ENCODE measurements around the genes AFAP1, SH3TC1 and HTRA3.

- RRBS = no CpG with 5 or more reads among the region's 13 CpGs
Observed at GRCh38 chr4:7650595-7651036, 215.9 kb upstream of the PSAPL1 start.

DNA sequence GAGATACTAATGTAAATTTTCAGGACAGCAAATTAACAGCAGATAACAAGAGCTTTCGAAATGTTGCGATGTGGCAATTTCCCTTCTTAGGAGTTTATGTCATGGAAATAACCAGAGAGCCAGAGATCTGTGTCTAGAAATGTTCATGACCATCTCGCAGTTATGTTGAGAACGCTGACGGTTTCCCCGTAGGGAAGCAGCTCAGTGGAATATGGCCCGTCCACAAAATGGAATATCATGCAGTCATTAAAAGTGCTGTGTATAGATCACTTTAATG, 238.4 kb upstream of the PSAPL1 start:
- RRBS = no CpG with 5 or more reads among the region's 7 CpGs

DNA sequence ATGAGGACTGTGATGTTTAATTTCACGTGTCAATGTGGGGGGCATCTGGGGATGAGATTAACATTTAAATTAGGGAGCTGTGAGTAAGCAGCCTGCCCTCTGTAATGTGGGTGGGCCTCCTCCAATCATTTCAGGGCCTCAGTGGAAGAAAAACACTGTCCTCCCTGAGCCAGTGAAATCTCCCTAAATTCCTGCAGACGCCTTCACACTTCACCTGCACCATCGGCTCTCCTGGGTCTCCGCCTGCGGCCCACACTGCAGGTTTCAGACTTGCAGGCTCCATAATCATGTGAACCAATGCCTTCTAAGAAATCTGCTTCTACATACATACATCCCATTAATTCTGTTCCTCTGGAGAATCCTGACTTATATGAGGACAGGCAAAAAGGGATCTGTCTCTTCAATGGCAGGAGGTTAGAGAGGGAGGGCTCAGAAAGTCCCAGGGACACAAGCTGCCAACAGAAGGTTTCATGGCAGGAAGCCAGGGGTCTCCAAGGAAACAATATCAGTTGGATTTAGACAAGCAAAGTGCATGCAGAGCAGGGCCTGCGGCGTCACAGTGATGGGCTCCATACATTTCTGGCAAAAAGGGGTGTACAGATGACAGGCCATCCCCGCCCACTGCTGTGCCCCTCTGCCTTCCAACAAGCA, 121.5 kb downstream of the AFAP1 start:
- RRBS = no CpG with 5 or more reads among the region's 8 CpGs

DNA sequence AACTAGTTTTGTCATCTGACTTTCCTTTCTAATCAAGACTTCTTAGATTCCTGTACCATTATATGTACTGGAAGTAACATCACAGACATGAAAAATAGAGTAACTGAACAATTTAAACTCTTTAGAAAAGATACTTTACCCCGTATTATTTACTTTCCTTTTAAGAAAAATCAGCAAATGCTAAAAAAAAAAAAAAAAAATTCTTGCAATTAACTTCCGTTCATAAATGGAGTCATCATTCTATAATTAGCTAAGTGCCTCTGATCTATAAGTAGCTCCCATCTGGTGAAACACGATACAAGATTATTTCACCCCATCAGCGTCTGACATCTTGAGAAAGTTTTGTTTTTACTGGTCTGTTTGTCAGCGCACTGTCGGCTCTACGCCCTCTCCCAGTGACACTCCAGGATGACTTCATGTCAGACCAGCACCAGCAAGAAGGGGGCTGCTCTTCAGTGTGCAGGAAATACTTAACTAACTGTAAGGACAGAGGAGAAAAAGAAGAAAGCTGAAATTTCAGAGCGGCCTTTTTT, 108.4 kb downstream of the AFAP1 start:
- RRBS = no CpG with 5 or more reads among the region's 8 CpGs

DNA sequence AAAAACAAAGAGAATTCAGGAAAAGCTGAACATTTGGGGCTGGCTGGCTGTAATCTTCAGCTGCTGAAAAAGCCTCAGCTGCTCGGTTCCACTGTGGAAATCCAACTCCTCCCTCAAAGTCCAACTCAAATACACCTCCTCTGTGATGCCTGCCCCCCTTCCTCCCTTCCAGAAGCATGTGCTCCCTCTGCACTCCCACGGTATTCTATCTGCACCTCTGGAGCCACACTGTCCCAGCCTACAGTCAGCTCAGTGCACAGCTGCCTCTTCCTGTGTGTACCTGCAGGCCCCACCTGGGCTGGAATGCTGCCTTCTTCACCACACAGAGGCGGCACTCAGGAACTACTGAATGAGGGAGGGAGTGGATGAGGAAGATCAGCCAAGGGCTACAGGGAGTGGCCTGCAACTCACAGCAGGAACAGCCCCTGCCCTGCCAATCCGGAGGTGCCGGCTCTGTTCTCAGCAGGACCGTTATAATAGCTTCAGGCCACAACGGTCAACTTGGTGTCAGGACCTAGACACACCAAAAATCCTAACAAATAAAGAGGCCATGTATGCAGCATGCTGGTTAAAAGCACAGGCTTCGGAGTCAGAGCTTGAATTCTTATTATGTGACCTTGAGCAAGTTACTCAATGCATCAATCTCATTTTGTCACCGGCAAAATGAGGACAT, 10.1 kb downstream of the AFAP1 start:
- RRBS = no CpG with 5 or more reads among the region's 9 CpGs

- RRBS = 2% methylated on average over 50 of the region's 93 CpGs
Observed at GRCh38 chr4:7939483-7940299, at the start of gene AFAP1. Gene AFAP1 (minus strand): TSS chr4:7939861.

- RRBS = no CpG with 5 or more reads among the region's 7 CpGs
Observed at GRCh38 chr4:7941173-7941748, 1.6 kb upstream of the AFAP1 start.

DNA sequence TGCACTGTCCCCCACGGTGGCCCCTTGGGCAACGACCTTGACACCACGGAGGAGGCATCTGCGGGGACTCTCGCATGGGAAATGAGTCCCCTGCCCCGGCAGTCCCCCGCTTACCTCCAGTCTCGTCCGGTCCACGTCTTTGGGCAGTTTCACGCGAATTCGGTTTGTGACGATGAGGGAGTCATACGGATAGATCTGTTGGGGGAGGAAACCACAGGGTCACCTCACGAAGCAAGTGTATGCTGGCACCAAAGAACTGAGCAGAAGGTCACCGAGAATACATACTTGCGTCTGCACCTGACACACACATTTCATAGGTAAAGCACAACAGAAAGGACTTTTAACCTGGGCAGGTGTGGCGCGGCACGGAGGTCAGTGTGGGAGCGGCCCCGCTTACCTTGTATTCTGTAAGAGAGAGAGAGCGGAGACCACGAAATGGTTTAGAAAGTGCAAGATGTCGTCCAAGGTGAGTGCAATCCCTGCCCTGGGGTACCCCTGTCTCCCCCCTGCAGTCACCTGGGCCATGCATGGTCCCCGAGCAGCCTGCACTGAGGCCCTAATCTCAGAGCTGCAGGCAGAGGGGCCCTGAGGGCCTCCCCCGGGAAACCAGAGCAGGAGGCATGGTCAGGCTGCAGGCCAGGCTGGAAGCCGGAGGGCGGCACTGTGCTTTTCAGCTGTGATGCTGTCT, 43.6 kb upstream of the AFAP1 start:
- RRBS = 86% methylated on average over 2 of the region's 30 CpGs

GRCh38 chr4:8019592-8020525, 80.2 kb upstream of the AFAP1 start:
- RRBS = 17% methylated on average over 5 of the region's 23 CpGs

DNA sequence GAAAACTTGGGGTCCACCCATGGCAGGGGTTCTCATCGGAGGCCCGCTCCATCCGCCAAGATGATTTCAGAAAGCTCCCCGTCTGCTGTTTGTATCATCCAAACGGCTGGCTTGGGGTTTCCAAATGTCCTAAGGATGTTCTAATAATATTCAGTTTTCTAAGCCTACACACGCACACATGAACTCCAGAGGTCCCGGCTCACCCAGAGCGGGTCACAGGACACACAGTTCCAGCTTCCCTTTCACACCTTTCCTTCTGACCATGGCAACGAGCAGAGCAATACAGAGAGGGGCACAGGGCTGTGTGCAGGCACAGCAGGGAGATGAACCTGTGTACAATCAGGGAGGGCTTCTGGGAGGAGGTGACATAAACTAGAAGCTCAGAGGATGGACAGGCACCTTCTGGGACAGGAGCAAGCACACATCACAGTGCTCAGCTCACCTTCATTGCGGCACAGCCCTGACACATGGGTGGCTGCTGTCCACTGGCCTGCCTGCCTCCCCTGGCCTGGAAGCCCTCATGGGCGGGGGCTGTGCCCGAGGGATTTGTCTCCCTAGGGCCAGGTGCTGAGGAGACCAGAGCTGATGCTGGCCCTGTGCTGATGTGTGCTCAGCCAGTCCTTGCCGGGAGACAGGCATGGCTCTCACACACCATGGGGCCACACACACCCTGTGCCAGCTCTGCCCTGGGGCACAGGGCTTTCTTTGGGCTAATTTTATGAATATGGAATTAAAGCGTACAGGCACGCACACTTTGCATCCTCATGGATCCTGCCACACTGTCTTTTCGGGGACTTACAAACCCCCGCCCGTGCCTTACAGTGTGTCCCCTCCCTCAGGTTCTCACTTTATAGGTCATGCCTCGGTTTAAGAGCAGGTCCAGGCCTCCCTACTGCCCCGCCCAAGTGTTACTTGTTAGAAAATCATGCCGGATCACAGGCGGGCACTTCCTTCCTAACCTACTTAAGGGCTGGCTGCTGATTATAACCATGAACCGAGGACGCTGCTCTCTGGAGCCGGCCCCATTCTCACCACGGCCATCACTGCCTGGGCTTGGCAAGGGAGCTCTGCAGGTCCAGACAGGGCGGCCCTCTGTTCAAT, 44.6 kb downstream of the ABLIM2 start:
- RRBS = 23% methylated on average over 5 of the region's 27 CpGs

DNA sequence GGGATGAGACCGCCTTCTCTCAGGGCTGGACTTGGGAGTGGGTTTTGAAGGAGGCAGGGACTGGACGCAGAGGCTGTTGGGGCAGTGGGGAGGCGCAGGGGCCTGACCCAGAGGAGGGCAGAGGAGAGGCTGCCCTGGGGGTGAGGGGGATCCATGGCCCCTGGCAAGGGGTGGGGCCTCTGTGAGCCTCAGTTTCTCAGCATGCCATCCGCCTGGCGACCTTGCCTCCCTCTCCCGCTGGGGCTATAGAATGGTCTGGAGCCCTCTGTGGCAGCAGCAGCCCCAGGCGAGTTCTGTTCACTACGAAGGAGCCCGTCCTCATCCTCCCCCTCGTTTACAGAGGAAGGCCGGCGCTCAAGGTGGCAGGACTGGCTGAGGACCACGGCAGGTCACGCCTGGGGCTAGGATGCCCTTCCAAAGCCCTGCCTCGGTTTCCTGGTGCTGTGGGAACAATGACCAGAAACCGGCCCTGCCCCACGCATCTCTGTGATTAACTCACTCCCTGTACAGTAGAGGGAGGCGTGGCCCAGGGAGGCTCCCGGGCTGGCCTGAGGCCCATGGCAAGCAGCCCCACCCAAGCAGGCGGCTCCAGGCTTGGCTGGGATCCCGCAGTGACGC, 16.1 kb upstream of the SH3TC1 start:
- RRBS = 33% methylated on average over 4 of the region's 22 CpGs

DNA sequence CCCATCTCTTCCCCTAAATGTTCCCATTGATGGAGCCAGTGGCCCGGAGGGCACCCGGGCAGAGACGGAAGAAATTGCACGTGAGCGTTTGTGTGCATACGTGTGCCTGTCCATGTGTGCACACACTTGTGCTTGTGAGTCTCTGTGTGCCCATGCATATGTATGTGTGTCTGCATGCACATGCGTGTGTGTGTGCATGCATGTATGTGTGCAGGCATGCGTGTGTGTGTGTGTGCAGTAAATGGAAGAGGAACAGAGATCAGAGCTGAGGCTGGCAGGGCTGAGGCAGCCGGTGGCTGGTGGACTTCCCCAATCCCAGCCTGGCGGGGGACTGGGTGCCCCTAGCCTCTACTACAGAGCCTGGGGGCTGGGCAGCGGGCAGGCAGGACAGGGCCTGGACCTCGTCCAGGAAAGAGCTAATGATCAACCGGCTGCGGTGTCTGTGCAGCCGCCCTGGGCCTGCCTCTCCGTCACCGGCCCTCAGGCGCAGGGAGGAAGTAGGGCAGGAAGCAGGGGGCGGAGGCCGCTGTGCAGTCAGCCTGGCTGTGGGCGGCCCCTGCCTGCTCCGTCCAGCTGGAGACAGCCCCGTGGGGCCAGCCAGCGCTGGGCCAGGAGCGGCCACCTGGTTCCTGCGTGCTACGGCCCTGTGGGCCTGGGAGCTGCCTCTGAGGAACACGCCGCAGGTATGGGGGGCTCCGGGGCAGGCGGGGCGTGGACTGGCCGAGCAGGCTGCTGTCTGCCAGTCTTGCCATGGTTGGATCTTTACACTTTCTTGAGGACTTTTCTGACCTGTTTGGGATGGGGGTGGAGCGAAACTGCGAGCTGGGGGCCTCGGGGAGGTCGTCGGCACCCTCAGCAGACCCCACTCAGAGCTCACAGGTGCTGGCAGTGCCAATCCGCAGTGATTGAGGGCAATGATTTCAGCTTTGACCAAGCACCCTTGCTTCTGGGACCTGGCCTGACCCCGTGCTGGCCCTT, at the start of gene SH3TC1:
TSS of gene SH3TC1 (plus strand) at position 568 of the 978 bp plus-strand sequence.
- RRBS = 8% methylated on average over 5 of the region's 40 CpGs

- RRBS = 97% methylated on average over 4 of the region's 17 CpGs
Observed at GRCh38 chr4:8213034-8213854, 14.2 kb downstream of the SH3TC1 start.

DNA sequence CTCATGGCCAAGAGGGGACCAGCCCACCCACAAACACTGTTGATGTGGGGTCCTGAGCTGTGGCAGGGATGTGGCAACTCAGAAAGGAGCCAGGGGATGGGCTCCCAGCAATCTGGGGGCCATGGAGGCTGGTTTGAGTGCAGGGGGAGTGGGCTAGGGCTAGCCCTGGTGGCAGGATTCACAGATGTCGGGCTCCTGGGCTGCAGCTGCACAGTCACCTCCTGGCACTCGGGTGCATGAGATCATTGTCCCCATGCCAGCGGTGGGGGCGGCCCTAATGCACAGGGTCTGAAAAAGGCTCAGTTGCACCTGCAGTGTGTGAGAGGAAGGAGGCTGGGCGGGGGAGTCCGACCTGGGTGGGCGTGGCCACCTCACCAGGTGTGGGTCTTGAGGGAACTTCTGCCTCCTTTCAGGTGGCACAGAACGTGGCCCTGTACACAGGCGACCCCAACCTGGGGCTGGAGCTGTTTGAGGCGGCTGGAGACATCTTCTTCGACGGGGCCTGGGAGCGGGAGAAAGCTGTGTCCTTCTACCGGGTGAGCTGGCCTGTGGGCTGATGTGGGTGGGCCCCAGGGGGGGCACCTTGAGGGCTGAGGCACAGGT, 34.4 kb upstream of the HTRA3 start:
- RRBS = no CpG with 5 or more reads among the region's 14 CpGs

GRCh38 chr4:8260732-8261104, 8.8 kb upstream of the HTRA3 start:
- RRBS = 38% methylated on average over 5 of the region's 12 CpGs

DNA sequence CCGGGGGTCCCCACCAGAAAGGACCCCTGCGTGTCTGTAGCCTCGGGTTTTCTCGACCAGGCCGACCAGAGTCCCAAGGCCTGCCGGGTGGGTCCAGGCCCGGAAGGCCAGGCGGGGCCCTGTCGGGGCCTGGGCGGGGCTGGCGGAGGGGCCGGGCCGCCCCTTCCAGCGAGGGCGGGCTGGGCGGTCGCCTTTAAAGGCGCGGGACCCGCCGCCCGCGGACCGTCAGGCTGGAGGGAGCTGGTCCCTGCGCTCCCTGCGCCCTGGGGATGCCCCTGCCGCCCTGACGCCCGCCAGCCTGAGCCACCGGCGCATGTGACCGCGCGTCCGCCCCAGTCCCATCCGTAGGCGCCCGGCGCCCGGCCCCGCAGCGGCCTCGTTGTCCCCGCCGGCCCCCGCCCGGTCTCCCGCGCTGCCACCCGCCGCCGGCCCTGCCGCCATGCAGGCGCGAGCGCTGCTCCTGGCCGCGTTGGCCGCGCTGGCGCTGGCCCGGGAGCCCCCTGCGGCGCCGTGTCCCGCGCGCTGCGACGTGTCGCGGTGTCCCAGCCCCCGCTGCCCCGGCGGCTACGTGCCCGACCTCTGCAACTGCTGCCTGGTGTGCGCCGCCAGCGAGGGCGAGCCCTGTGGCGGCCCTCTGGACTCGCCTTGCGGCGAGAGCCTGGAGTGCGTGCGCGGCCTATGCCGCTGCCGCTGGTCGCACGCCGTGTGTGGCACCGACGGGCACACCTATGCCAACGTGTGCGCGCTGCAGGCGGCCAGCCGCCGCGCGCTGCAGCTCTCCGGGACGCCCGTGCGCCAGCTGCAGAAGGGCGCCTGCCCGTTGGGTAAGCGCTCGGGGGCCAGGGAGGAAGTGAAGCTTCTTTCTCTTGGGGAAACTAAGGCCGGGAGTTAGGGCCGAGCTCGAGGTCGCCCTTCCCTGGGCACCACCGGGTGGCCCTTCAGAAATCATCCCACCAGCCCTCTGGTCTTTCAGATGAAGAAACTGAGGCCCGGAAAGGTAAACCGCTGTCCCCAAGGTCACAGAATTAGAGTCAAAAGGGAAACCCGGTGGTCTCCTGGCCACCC, at the start of gene HTRA3:
TSS of gene HTRA3 (plus strand) at position 225 of the 1,065 bp plus-strand sequence.
- RRBS = 11% methylated on average over 56 of the region's 119 CpGs

GRCh38 chr4:8315493-8316265, 46.1 kb downstream of the HTRA3 start:
- RRBS = 23% methylated on average over 2 of the region's 22 CpGs

- RRBS = no CpG with 5 or more reads among the region's 13 CpGs
Observed at GRCh38 chr4:8340673-8341408, 71.3 kb downstream of the HTRA3 start.

- RRBS = no CpG with 5 or more reads among the region's 10 CpGs
Observed at GRCh38 chr4:8442798-8443418, 2.3 kb downstream of the TRMT44 start.

- RRBS = 65% methylated on average over 5 of the region's 23 CpGs
Observed at GRCh38 chr4:8472984-8473801, 32.6 kb downstream of the TRMT44 start.